ENCODE measurements around the genes CD180 and CDK7.

- RRBS = no CpG with 5 or more reads among the region's 18 CpGs
Observed at GRCh38 chr5:67010531-67012035, 185.5 kb downstream of the CD180 start.

GRCh38 chr5:67094595-67095144 lies 101.9 kb downstream of the CD180 start:
- RRBS = no CpG with 5 or more reads among the region's 2 CpGs

DNA sequence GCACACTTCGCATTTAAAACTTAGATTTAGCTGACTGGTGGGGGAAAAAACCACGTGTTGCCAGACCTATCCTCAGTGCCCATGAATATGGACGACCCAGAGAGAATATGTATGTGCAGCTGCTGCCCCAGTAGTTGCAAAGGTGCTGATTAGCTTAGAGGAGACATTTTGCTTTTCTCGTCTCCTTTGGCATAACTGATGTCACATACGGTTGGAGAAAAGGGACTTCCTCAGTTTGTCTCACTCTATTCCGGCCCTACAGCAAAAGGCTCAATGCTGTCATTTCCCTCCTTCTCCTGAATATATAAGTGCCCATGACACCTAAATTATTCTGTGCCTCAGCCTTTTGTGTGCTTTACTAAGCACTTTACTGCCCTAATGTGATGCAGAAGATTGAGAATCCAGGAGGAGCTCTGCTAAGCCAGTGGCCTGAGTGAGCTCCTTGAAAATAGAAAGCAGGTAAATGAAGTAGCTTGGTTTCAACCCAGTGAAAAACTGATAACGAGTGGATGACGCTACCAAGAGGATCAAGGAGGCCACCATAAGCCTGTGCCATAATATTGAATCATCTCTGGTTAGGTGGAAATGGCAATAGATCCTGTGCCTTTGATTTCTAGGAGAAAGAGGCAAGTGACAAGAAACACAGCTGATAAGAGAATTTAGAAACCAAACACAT lies 7.5 kb downstream of the CD180 start:
- RRBS = no CpG with 5 or more reads among the region's 8 CpGs

DNA sequence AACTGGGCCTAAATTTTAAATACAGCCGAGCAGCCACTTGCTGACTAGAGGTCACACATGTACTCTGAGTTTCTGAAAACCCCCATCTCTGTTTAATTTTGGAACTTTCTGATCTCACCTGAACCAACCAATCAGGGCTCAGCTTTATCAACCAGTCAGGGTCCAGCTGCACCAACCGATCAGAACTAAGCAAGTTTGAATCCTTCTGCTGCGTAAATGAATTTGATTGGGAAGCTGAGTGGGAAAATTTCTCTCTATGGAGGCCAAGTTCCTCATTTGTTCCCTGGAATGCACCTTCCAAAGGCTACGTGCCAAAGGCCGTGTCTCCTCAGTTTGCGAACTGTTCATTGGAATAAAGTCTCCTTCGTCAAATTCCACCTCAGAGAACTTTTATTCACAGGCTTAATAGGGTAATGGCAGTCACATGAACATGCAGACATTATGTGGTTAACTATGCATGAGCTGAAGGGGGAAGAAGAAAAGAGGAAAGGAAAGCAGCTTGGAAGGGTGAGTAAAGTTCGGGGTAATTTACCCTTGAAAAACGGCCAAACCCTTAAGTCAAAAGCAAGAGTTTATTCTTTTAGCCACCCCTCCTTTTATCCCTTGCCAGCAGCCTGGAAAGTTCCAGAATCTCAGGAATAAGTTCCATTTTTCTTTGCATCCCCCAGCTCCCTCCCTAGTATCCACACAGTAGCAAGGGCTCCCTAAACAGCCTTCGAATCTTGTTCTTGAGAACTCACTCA lies 3.6 kb downstream of the CD180 start:
- RRBS = no CpG with 5 or more reads among the region's 10 CpGs

DNA sequence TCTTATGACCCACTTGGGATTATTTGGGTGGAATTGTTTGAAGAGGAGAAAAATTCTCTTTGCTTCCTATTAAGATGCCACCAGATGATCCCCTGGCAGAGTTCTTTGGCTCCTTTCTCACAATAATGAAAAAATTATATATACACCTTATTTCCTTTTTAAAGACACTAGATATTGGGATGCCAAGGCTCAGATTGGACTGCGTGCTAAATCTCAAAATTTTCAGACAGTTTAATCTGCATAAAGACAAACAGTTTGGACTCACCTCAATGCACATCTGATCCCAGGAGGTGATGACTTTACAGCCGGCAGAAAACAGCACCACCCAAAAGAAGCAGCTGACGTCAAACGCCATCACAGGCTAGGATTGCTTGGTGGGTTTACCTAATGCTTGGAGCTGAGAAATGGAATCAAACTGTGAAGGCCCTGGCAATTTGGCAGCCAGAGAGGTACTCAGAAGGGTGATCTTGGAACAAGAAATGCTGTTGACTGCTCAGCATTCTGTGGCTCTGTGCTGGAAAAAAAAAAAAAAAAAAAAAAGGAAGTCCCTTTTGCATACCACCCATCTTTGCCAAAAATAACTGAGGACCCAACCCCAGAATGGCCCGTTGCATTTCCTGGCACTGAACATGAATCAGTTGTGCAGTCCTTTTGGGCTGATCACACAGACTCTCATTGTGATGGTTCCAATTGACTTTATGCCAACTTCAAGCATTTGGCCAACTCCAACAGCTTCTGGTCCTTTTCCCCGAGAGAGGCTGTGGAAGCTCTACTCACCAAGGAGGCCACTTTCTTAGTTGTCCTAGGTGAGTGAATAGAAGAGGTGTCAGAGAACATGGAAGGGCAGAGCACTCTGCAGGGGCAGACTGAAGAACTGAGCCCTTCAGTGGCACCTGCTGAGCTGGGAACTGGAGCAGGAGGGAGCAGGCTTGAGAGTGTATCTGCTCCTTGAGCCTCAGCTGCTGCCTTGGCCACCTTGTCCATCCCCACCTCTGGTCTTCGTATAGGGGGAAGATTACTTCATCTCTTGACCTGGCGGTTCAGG lies at the start of gene CD180:
CD180 (minus strand) TSS at position 513 of the 1,045 bp plus-strand sequence.
- RRBS = no CpG with 5 or more reads among the region's 8 CpGs

DNA sequence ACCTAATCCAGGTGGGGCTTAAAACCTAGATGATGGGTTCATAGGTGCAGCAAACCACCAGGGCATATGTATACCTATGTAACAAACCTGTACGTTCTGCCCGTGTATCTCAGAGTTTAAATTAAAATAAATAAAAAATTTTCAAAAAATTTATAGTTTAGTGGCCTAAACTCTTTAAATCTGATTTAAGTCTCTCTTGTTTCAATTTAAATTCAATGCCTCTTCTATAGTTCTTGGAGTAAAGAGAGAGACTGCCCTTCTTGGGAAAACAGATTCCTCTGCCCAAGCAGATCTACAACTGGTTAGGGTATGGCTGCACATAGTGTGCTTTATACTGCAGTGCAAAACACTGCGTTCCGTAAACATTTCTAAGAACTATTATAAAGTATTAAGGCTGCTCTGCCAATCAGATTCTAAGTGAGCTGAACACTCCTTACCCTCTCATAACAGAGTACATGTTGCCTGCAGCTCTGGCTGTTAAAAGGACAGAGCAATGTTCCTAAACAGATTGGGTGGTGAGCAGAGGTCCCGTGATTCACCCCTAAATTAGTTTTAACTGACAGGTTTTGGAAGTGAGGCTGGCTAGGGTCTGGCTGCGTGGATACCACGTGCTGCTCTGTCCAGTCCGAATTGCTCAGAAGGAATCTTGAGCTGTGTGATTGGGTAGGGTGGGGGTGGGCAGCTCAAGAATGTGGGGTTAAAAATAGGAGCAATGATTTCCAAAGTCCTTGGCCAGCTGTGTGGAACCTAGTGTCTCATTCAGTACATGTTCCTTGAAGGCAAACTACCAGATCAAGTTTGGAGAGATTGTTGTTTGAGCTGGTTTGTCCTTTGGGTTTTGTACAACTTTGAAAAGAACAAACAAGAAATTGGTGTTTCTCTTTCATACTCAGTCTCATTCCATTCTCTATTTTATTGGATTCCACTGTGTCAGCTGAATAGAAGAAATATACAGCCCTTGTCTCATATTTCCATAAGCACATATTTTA lies 497.4 kb upstream of the CD180 start:
- RRBS = no CpG with 5 or more reads among the region's 8 CpGs

- RRBS = no CpG with 5 or more reads among the region's 5 CpGs
Observed at GRCh38 chr5:68041450-68041841, 174.1 kb upstream of the PIK3R1 start.

GRCh38 chr5:68169964-68170408 lies 45.6 kb upstream of the PIK3R1 start:
- RRBS = no CpG with 5 or more reads among the region's 1 CpG

GRCh38 chr5:68187267-68188305 lies 28.0 kb upstream of the PIK3R1 start:
- RRBS = 10% methylated on average over 11 of the region's 42 CpGs

DNA sequence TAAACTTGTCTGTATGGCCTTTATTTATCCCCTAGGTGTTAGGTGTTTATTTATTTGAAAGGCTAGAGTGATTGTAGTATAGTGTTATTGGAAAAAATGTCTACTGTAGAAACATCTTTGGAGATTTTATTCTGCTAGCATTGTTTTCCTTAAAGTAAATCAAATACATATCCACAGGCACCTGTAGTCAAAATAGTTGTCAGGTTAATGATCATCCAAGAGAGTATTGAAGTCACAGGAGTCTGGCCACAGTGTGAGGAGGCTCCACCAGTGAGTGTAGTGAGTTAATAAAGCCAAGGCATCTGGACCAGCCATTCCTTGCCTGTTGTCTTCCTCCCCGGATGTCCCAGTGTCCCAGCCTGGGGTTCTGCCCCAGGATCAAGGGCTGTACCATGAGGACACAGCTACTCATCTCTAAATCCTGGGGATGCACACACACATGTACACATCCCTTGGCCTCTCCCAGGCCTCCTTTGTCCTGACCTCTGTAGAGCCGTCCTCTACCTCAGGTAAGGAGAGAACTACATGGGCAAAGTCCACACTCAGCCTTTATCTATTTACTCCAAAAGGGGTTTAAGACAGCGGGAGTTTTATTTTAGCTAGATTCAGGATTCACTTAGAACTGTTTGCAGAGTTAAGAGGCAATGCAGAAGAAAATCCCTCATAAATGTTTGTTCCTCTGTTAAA lies 3.7 kb downstream of the PIK3R1 start:
- RRBS = no CpG with 5 or more reads among the region's 3 CpGs

DNA sequence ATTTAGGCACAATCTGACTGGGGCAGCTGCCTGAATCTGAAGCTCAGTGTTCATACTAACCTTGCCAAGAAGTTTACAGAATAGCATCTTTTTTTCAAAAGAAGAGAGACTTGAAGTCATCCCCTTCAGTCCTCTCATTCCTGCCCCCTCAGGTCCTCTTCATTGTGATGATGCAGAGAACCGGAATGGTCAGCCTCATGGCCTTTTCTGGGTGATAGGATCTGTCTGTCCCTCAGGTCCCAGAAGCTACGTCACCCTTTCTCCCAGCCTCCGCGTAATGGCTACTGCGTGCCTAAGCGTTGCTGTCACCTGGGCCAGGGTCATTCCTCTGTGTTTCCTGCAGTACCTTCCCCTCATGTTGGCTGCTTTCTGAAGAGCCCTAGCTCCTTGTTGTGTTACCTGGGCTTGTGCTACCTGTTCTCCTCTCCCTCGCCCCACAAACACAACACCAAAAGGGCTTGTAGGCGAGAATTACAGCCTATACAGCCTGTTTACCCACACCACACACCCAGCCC lies 4.7 kb downstream of the PIK3R1 start:
- RRBS = no CpG with 5 or more reads among the region's 8 CpGs

- RRBS = no CpG with 5 or more reads among the region's 7 CpGs
Observed at GRCh38 chr5:68237723-68238756, 22.5 kb downstream of the PIK3R1 start.

DNA sequence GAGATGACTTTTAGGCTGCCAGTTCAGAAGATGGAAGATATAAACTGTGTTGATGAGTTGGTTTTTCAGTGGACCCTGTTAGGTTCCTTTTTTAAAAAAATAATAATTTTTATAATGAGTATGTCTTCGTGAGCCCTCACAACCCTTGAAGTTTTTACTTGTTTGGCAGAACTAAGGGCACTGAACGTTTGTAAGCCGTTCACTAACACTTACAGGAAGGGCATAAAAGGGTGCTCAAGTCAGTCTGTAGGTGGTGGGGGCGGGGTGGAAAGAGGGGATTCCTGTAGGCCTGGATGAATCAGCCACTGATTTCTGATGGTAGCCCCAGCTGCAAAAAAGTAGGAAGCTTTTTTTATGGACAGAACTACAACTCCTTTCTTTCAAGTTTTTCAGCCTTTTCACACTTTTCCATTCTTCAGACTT lies 35.8 kb downstream of the PIK3R1 start:
- RRBS = no CpG with 5 or more reads among the region's 4 CpGs

GRCh38 chr5:68273885-68274284 lies 58.3 kb downstream of the PIK3R1 start:
- RRBS = no CpG with 5 or more reads among the region's 2 CpGs

GRCh38 chr5:68287623-68287933 lies 72.0 kb downstream of the PIK3R1 start:
- RRBS = no CpG with 5 or more reads among the region's 8 CpGs

DNA sequence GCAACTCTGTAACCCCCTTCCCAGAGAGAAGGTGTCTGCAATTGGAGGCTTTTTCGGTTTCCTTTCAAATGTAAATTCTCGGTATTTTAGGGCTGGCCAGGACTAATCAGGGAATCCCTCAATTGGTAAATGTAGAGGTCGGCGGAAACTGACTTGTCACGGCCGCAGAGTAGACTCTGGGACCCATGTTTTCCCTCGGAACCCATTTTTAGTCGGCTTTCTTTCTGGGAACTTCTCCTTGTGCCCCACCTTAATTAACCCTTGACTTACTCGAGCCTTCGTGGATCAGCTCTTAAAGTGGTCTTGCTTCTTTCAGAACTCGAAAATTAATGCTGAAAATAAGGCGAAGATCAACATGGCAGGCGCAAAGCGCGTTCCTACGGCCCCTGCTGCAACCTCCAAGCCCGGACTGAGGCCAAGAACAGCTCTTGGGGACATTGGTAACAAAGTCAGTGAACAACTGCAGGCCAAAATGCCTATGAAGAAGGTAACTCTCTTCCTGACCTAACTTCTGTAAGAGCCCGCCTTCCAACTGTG lies 710 bp downstream of the CCNB1 start:
- RRBS = no CpG with 5 or more reads among the region's 18 CpGs

DNA sequence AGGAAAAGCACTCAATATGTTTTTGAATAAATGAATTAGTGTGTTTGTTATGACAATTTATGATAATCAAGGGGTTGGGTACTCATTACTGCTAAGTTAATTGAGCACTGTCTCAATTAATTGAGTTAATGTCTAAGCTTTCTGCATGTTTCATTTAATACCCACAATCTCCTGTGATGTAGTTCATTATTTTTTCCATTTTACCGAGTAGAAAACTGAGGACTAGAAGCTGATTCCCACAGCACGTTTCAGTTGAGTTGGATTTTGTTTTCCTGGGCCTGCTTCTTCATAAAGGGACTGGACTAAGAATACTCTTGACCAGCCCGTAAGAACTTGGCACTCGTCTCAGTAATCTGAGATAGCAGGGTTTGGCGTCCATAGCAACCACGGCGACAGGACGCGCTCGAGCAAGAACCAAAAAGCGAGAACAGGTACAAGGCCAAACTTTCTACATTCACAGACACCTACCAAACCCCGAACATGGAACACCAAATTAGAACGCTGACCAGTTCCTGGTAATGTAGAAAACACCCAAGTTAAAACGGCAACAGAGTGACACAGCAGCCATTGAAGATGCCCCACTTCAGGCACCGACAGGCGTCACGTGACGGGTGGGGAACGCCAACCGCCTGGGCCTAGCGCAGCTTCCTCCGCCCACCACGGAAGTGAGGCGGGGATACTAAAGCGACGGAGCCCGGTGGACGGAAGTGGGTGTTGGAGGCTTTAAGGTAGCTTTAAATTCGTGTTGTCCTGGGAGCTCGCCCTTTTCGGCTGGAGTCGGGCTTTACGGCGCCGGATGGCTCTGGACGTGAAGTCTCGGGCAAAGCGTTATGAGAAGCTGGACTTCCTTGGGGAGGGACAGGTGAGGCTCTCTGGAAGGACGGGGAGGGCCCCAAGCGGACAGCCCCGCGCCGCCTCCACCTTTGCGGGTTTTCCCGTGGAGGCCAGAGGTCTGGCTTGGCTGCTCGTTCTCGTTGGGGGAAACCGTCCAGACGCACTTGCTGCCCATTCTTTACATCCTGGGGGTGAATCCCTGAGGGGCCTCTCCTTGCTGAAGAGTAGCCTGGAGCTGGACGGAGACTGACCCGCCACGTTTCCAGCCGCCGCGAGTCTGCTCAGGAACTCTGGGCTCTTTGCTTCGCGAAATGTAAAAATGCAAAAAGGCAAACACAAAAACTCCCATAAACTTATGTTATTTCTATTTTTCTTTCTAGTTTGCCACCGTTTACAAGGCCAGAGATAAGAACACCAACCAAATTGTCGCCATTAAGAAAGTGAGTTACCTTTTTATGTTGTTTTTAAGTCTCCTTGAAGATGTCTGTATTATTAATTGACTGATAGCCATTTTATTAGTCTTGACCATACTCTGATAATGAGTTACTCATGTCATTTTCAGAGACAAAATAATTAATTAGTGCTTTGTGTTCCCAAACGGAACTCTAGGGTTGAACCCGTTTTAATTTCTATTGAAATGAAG lies at the start of gene CDK7:
CDK7 (plus strand) TSS at position 707 of the 1,477 bp plus-strand sequence.
- RRBS = 1% methylated on average over 8 of the region's 61 CpGs

DNA sequence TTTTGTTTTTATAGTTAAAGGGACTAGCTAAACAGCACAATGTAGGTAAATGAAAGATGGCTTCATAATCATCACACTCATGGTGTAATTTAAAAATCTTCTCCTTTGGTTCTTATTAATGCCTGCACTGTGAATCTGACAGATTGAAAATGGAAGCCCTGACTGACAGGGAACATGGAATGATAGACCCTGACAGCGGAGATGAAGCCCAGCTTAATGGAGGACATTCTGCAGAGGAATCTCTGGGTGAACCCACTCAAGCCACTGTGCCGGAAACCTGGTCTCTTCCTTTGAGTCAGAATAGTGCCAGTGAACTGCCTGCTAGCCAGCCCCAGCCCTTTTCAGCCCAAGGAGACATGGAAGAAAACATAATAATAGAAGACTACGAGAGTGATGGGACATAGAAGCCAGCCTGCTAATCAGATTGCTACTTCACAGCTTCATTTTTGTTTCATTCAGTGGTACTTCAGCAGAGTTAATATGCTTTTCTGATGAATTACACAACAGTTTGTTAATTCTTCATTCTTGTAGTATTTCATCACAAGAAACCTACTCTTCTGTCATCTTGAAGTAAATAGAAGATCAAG lies 934 bp upstream of the MARVELD2 start:
- RRBS = no CpG with 5 or more reads among the region's 3 CpGs

GRCh38 chr5:69454341-69455270 lies 38.0 kb upstream of the OCLN start:
- RRBS = no CpG with 5 or more reads among the region's 9 CpGs

GRCh38 chr5:69466591-69467006 lies 26.0 kb upstream of the OCLN start:
- RRBS = no CpG with 5 or more reads among the region's 10 CpGs